Colic lymph node (tissue), 1 donor: ENCODE measurements around a stretch of chr6.

DNA sequence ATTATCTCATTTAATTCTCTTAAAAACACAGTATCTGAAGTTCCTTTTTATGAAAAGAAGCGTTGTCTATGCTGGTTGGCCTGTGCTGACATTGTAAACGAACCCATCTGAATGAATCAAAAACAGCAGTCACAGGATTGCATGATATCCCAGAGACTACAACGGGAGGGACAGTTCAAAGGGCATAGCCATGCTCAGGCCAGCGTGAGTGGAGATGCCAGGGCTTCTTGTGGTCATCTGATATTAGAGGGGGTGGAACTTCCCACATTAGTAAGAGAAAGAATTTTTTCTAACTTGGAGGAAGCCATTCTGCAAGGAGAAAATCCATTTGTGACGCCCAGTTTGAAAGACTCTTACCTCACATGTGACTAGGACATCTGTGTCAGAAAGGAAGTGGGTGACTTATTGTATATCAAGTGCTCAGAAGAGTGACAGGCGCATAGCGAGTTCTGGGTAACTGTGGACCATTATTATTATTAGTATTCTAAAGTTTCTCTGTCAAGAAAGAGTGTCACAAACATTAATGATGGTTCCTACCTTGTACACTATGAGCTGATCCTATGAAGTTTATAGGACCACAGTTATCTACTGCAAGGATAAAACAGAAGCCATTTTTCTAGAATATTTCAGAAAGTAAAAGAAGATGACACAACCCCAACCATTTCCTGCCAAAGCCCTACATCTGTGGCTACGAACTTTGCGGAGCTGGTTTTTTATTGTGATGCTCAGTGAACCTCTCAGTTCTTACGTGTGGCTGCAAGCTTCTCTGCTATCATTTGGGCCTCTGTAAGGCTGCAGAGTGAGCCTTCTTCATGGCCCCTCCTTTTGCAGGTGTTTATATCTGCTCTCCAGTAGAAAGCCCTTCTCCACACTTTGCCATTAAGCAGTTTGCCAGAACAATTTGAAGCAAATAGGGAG, 17.5 kb upstream of the TAGAP start:
- PRO-cap = bidirectional peak, plus-strand start at position 420 of the sequence, minus-strand start at position 366 of the sequence; bidirectional peak, plus-strand start at position 740 of the sequence, minus-strand start at position 778 of the sequence

DNA sequence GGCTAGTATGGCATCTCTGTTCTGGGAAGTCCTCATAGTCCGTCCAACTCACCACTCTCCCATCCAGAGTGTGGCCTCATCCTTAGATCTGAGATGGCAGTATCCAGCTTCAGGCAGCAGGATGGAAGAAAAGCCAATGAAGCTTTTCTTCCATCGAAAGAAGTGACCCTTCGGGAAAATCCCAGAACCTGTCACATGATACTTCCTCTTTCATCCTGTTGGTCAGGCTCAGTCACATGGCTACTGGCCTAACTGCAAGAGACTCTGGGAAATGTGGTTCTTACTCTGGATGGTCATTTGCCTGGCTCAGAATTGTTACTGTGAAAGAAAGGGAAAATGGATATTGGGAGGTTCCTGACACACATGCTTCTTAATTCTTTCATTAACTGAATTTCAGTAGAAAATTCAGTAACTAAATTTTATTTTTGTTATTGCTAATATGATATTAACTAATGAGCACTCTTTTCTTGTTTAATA, 29.5 kb upstream of the TAGAP start:
- PRO-cap = no peak

DNA sequence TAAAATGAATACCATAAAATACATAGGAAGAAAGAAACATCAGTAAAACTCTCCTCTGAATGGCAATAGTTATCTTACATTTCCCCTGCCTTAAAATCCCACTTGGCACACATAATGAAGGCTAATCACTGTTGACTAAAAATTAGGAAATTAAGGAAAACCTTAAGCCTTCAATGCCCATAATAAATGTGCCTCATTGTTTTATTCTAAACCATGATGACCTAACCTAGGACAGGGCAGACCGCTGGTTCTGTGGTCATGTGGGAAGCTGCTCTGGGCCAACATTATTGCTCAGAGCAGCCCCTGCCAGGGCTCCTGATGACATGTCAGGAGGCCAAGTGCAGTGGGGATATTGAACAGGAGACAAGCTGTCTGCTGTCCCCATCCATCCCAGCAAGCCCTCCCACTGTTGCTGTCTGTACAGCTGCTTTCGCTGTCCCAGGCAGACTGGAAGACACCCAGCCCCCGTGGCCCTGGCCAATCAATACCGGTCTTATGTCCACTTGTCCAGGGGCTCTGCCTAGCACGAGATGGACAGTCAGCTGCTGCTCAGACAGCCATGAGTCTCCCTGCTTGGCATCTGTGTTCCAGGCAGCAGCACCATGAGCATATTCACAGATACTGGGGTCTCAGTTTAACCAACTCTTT, 43.3 kb upstream of the FNDC1 start:
- PRO-cap = no peak

DNA sequence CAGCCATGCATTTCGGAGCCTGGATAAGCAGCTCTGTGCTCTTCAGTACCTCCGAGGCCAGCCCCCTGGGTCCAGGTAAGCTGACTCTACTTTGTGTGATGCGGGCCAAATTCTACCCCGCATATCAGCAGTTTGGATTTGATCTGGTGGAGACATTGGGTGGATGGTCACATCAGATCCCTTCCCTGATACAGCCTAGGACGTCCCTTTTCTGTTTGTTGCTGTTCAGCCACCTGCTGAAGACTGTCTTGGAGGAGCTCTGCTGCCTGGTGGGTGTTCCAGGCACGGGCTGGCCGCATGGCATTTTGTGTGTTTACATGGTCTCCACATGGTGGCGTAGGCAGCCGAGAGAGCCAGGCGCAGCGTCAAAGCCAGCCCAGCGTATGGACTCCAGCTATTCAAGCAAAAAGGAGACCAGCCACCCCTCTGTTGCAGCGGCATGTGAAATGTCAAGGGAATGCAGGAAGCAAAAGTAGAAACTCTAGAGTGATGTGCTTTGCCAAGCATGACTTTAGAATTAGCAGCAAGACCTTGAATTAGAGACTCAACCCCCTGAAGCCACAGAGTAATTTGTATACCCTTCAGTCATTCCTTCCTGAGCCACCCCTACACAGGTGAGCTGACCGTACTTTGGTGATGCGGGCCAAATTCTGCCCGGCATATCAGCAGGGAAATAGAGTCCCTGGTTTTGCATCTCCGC, 48.3 kb downstream of the FNDC1 start:
- PRO-cap = no peak

GRCh38 chr6:159686693-159687258, 6.3 kb downstream of the SOD2 start:
- PRO-cap = no peak

GRCh38 chr6:159732158-159732726, 4.9 kb downstream of the WTAP start:
- PRO-cap = no peak

DNA sequence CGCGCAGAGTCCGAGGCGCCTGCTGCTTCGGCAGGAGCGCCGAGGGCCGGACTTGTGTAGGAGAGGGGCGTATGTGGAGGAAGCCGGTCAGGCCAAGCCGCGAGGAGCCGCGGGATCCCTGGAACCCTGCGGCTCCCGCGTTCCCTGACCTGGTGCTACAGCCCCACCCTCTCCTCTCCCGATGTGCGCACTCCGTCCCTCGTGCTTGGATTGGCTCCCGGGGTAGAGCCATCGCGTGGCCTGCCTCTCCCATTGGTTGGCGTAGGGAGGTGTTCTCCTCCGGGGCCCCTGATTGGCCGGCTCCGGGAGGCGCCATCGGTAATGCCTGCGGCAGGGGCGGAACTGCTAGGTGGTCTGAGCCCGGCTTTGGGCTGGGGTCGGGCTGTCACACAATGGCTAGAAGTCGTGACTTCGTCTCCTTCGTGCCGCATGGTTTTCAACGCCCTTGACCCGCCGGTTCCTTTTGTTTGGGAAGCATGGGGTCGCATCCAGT, 363 bp downstream of the ACAT2 start:
- PRO-cap = bidirectional peak, plus-strand start at position 321 of the sequence, minus-strand start at position 131 of the sequence

DNA sequence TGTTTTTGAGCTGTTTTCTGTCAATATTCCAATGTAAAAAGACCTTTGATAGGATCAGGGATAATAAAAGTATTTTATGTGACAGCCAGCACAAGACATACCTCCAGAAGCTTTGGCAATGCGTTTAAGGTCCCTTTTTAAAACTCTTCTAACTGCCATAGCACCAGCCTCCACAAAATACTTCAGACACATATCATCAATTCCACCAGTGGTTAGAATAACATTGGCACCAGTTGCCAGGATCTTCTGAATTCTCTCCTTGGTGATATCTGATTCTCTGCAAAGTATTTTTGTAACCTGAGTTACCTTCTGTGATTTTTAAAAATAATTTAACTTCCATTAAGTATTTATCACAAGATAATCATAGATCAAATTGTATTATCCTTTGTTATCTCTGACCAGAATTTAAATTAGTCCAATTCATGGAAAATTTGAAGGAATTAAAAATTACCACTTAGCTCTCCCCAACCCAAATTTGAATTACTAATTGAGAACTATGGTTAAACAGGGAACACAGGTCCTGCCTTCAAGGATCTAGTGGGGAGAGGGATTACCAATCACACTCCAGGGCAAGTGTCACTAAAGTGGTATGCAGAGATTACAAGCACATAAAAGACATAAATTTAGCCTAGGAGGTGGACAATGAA, 8.4 kb downstream of the TCP1 start:
- PRO-cap = no peak

DNA sequence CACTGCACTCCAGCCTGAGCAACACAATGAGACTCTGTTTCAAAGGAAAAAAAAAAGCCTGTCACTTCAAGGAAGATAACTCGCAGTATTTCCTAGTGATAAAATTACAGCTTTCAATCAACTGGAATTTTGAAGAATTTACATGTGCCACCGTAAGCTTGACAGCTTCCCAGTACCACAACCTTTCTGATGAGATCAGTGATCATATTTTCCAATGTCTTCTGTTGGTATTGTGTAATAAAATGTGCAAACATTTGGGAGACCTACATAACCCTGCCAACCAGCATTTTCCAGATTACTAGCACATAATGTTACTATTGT, 7.2 kb downstream of the PNLDC1 start:
- PRO-cap = no peak

GRCh38 chr6:159900170-159900537, 9.4 kb downstream of the MAS1 start:
- PRO-cap = no peak

GRCh38 chr6:159969918-159970293, 1.0 kb downstream of the IGF2R start:
- PRO-cap = bidirectional peak, plus-strand start at chr6:159970149, minus-strand start at chr6:159970048

- PRO-cap = no peak
Observed at GRCh38 chr6:160040474-160040782, 71.5 kb downstream of the IGF2R start.

GRCh38 chr6:160057492-160058152, 64.0 kb upstream of the SLC22A1 start:
- PRO-cap = no peak

DNA sequence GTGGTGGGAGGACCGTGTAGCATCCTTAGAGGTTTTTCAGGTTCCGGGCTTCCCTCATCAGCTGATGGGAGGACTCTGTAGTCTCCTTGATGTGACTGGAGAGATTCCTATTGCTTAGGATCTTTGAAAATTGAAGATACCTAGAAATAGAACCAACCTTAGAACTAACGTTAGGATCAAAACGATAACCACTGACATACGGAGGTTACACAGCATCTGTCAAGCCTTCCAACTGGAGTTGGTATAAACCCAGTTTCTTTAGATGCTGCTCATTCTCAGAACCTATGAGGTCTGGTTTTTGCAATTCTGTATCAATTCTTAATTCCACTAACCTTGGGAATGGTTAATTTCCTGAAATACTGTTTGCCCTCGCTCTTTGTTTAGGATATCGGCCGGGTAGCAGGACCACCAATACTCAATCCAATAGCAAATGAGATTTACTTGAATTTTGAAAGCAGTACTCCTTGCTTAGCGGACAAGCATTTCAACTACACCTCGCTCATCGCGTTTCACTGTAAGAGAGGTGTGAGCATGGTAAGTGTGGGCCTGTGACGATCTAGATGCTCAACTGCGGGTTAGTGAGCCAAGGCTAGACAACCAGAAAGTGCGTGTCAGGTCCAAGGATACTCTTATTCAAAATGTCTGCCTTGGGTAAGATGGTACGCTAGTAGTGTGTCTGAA, 46.0 kb upstream of the SLC22A1 start:
- PRO-cap = no peak

GRCh38 chr6:160077970-160078649, 43.5 kb upstream of the SLC22A1 start:
- PRO-cap = no peak

- PRO-cap = no peak
Observed at GRCh38 chr6:160084872-160085662, 36.5 kb upstream of the SLC22A1 start.

- PRO-cap = no peak
Observed at GRCh38 chr6:160093852-160094497, 27.6 kb upstream of the SLC22A1 start.

GRCh38 chr6:160123117-160123887, 1.7 kb downstream of the SLC22A1 start:
- PRO-cap = no peak

- PRO-cap = no peak
Observed at GRCh38 chr6:160394129-160395156, 46.3 kb downstream of the SLC22A3 start.

DNA sequence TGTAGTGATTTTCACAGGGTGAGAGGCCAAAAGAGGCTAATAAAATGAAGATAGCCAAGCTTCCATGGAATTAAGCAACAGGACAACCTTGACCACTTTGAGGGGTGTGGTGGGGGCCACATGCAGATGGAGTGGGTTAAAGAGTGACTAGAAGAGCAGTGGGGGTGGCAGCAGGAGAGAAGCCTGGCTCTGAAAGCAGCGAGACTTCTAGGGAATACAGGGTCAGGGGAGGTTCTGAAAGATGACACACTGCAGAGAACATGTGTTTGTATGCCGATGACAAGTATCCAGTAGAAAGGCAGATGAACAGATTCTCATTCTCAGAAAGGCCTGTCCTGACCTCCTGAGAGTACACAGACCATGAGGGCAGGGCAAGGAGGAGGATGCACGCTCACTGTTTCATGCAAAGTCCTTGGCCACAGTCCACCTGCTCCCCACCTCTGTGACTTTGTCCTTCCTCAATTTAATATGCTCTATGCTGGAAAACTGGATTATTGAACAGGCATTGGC, 2.9 kb downstream of the LPA start:
- PRO-cap = no peak